ENCODE data around the genes TRA2A, CCDC126 and C7orf31.

DNA sequence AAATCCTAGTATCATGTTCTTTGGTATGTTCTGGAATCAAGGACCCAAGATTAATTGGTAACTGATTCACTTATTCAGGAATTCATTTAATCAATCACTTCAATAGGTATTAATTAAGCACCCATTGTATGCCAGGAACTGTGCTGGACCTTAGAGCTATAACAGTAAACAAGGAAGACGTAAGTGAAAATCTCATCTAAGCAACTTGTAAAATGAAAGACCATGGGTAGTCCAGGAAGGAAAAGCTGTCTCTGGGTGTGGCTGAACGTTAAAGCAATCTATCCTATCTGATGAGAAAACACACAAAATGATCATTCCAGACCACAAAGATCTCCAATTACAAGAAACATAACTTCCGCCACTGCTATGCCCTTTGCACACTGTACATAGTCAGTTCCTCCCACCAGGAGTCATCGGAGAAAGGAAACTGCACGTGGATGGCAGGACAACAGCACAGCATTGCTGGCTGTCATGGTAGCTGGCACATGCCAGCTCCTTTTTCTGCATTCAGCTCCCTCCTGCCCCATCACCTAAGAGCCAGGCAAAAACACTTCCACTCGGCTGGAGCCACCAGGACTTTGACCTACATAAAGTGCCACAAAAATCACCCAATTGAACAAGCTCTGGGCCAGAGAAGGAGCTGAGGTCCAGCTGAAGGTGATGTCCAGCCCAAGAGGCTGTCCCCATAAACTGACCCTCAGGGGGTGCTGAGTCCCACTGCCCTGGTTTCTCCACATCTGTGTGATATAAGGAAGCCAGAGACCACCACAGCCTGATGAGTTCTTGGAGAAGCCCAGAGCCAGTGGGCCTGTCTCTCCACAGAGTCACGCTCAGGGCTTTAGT is 56.5 kb downstream of the STEAP1B start:
- PRO-cap = no peak
- RAMPAGE, long total RNA = start-site peak on the minus strand centred at position 557 of the sequence, 208 bp wide, 6 reads

GRCh38 chr7:22563471-22564492 is 63.8 kb upstream of the STEAP1B start:
- PRO-cap = no peak
- RAMPAGE, long total RNA = no peak

- PRO-cap = no peak
- RAMPAGE, long total RNA = no peak
Measured at GRCh38 chr7:22667430-22668296, 59.3 kb upstream of the IL6 start.

- PRO-cap = no peak
- RAMPAGE, long total RNA = no peak
Measured at GRCh38 chr7:22706765-22707458, 20.1 kb upstream of the IL6 start.

- PRO-cap = no peak
- RAMPAGE, long total RNA = no peak
Measured at GRCh38 chr7:22725248-22726105, 1.5 kb upstream of the IL6 start.

DNA sequence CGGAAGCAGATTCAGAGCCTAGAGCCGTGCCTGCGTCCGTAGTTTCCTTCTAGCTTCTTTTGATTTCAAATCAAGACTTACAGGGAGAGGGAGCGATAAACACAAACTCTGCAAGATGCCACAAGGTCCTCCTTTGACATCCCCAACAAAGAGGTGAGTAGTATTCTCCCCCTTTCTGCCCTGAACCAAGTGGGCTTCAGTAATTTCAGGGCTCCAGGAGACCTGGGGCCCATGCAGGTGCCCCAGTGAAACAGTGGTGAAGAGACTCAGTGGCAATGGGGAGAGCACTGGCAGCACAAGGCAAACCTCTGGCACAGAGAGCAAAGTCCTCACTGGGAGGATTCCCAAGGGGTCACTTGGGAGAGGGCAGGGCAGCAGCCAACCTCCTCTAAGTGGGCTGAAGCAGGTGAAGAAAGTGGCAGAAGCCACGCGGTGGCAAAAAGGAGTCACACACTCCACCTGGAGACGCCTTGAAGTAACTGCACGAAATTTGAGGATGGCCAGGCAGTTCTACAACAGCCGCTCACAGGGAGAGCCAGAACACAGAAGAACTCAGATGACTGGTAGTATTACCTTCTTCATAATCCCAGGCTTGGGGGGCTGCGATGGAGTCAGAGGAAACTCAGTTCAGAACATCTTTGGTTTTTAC is 770 bp upstream of the IL6 start:
- PRO-cap = no peak
- RAMPAGE, long total RNA = no peak

DNA sequence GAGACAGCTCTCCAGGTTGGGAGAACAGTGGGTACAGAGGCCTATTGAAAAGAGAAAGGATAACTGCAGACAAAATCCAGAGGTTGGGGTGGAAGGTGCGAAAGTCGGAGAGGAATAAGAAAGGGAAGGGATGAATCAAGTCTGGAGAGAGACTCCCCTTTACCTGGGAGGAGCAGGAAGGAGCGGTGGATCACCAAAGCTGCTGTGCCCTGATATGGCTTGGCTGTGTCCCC is 56.8 kb upstream of the TOMM7 start:
- PRO-cap = unidirectional peak, plus-strand start at position 167 of the sequence
- RAMPAGE, long total RNA = no peak

- PRO-cap = unidirectional peak, plus-strand start at chr7:23206256
- RAMPAGE, long total RNA = start-site peak on the plus strand at chr7:23206235-23206253, 5 reads
Measured at GRCh38 chr7:23205626-23206881, 24.2 kb downstream of the NUP42 start.

- PRO-cap = bidirectional peak, plus-strand start at chr7:23247831, minus-strand start at chr7:23247786; bidirectional peak, plus-strand start at chr7:23248183, minus-strand start at chr7:23248037
- RAMPAGE, long total RNA = no peak
Measured at GRCh38 chr7:23247541-23248344, 1.2 kb downstream of the GPNMB start.

DNA sequence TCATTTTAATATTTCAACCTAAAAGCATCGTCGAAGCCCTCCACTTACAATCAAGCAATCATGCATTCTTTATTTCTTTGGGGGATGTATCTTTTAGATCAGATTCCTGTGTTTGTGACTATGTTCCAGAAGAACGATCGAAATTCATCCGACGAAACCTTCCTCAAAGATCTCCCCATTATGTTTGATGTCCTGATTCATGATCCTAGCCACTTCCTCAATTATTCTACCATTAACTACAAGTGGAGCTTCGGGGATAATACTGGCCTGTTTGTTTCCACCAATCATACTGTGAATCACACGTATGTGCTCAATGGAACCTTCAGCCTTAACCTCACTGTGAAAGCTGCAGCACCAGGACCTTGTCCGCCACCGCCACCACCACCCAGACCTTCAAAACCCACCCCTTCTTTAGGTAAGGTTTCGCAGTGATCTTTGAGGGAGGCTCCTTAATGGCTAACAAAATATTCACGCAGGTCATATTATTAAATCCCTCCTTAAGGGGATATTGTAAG is 13.8 kb downstream of the GPNMB start:
- PRO-cap = no peak
- RAMPAGE, long total RNA = no peak

DNA sequence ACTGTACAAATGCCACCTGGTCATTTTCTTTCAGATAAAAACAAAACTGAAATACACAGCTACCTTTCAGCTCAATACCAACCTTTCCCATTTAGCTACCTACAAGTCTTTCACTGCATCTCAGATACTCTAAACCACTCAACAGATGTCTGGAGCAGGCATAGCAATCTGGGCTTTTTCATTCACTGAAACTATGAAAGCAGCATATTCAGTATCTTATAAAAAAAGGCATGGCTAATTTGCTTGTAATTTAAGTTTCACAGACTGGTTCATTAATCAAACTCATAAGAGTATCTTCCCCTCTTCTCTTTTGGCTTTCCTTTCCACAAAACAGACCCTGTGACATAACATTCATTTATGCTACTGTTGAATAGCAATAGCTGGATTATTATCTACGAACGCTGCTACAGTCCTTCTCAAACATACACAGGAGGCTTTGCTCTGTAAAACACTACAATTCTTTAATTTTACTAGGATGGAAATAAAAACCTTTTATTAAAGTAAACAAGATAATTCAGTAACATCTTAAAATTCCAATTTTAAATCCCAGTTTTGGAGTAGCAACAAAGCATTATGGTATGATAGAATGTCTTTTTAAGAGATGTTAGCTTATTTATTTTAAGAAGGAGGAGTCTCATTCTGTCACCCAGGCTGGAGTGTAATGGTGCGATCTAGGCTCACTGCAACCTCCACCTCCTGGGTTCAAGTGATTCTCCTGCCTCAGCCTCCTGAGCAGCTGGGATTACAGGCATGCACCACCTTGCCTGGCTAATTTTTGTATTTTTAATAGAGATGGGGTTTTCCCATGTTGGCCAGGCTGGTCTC is 8.0 kb downstream of the TRA2A start:
- PRO-cap = no peak
- RAMPAGE, long total RNA = no peak

- PRO-cap = unidirectional peak, minus-strand start at chr7:23531700; bidirectional peak, plus-strand start at chr7:23532109, minus-strand start at chr7:23531976
- RAMPAGE, long total RNA = start-site peak on the minus strand at chr7:23531842-23531872, 62 reads; start-site peak on the minus strand at chr7:23531934-23531982, 717 reads
Measured at GRCh38 chr7:23531300-23532296, at the start of gene TRA2A. TRA2A (minus strand) TSS chr7:23531981.

GRCh38 chr7:23596974-23598314 is at the start of gene CCDC126:
CCDC126 (plus strand) TSS chr7:23597382.
- PRO-cap = unidirectional peak, plus-strand start at chr7:23597395; bidirectional peak, plus-strand start at chr7:23597744, minus-strand start at chr7:23597660; bidirectional peak, plus-strand start at chr7:23597811, minus-strand start at chr7:23597812
- RAMPAGE, long total RNA = start-site peak on the plus strand at chr7:23597399-23597407, 20 reads

- PRO-cap = no peak
- RAMPAGE, long total RNA = no peak
Measured at GRCh38 chr7:24688491-24689131, 68.7 kb downstream of the GSDME start.

- PRO-cap = no peak
- RAMPAGE, long total RNA = no peak
Measured at GRCh38 chr7:24728585-24729061, 28.6 kb downstream of the GSDME start.

DNA sequence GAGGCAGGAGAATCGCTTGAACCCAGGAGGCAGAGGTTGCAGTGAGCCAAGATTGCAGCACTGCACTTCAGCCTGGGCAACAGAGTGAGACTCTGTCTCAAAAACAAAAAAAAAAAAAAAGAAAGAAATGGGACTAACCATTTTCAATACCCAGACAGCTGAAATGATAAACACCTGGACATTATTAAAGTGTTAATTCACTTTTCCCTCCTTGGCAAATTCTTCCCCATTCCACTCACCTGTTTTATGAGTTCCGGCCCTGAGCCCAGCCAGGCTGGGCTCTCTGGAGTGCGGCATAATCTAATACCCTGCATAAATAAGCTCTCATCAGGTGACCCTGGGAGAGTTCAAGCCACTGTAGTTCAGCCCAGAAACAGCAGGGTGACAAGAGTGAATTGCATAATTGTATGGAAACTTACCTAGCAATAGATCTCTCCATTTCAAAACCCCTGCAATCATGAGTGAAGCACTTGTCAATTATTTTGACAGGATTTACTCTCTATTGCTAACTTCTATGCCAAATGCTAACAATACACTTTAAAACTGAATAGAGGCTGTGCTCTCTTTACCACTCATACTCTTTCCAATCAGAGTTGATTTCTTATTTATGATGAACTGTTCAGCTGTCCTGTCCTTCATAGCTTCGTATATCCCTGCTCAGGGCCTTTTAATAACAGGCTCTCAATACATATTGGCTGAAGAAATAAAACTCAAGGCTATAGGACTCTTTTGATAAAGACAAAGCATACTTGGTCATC is 94.7 kb downstream of the OSBPL3 start:
- PRO-cap = no peak
- RAMPAGE, long total RNA = start-site peak on the minus strand centred at position 412 of the sequence, 347 bp wide, 11 reads

GRCh38 chr7:25124249-25124958 is 656 bp downstream of the CYCS start:
- PRO-cap = no peak
- RAMPAGE, long total RNA = no peak

- PRO-cap = bidirectional peak, plus-strand start at chr7:25180499, minus-strand start at chr7:25180367
- RAMPAGE, long total RNA = start-site peak on the minus strand at chr7:25179977-25180384, 13 reads
Measured at GRCh38 chr7:25179516-25180868, at the start of gene C7orf31. C7orf31 (minus strand) TSS chr7:25180354.

GRCh38 chr7:25408326-25408598 is 180.0 kb upstream of the NPVF start:
- PRO-cap = no peak
- RAMPAGE, long total RNA = no peak

GRCh38 chr7:25614975-25615496 is 386.8 kb upstream of the NPVF start:
- PRO-cap = no peak
- RAMPAGE, long total RNA = no peak